Mammary epithelial cell (primary cell): ENCODE data around the genes TMEM39A, COX17, RABL3 and POLQ.

- CAGE, long polyA plus RNA: no peak
- RRBS: no CpG with 5 or more reads among the region's 4 CpGs
These were observed 533.5 kb downstream of the IGSF11 start for GRCh38 chr3:118501034-118501586.

DNA sequence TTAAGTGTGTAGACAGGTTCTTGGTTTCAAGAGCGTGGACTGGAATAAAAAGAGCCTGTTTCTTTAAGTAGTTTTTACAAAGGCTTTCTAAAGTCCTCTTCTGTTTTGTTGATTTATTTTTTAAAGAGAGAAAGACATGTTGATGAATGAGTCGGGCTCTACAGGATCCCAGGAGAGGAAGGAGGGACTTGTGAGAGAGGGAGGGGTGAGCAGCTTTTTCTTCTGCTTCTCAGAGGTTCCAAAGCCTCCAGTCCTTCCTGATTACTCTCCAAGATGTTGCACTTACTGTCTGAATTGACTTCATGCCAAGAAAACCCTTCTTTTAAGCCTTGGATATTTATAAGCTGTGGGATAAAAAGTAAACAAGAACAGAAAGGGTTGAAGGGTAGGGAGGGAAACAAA lies 457.4 kb downstream of the IGSF11 start:
- CAGE, long polyA plus RNA: no peak
- RRBS: no CpG with 5 or more reads among the region's 2 CpGs

DNA sequence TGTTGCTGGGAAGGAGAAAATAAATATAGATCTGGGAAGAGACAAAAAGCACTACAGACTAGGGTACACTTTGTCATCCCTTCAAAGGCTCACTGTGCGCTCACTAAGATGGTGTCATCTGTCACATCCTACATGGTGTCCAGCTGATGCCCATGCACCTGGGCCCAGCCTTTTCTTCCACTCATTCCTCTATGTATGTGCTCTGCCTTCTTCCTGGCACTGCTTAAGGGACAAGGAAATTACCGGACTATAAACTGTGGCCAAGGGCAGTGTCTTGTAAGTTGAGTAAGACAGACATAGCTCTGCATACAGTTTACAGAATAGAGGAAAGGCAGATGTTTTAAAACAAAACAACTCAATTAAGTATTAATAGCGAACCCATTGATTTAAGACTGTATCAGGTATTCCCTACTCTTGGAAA lies 52.9 kb downstream of the ARHGAP31 start:
- CAGE, long polyA plus RNA: no peak
- RRBS: no CpG with 5 or more reads among the region's 3 CpGs

GRCh38 chr3:119430954-119431471 lies 32.4 kb downstream of the TMEM39A start:
- CAGE, long polyA plus RNA: no peak
- RRBS: no CpG with 5 or more reads among the region's 2 CpGs

- CAGE, long polyA plus RNA: no peak
- RRBS: under 1% methylated on average over 9 of the region's 52 CpGs
These were observed at the start of gene TMEM39A for GRCh38 chr3:119463122-119464130. Gene TMEM39A, minus strand, starts transcription at chr3:119463615.

GRCh38 chr3:119500509-119501116 lies 2.3 kb downstream of the TIMMDC1 start:
- CAGE, long polyA plus RNA: no peak
- RRBS: no CpG with 5 or more reads among the region's 4 CpGs

- CAGE, long polyA plus RNA: no peak
- RRBS: no CpG with 5 or more reads among the region's 8 CpGs
These were observed 4.2 kb downstream of the CD80 start for GRCh38 chr3:119555037-119555825.

DNA sequence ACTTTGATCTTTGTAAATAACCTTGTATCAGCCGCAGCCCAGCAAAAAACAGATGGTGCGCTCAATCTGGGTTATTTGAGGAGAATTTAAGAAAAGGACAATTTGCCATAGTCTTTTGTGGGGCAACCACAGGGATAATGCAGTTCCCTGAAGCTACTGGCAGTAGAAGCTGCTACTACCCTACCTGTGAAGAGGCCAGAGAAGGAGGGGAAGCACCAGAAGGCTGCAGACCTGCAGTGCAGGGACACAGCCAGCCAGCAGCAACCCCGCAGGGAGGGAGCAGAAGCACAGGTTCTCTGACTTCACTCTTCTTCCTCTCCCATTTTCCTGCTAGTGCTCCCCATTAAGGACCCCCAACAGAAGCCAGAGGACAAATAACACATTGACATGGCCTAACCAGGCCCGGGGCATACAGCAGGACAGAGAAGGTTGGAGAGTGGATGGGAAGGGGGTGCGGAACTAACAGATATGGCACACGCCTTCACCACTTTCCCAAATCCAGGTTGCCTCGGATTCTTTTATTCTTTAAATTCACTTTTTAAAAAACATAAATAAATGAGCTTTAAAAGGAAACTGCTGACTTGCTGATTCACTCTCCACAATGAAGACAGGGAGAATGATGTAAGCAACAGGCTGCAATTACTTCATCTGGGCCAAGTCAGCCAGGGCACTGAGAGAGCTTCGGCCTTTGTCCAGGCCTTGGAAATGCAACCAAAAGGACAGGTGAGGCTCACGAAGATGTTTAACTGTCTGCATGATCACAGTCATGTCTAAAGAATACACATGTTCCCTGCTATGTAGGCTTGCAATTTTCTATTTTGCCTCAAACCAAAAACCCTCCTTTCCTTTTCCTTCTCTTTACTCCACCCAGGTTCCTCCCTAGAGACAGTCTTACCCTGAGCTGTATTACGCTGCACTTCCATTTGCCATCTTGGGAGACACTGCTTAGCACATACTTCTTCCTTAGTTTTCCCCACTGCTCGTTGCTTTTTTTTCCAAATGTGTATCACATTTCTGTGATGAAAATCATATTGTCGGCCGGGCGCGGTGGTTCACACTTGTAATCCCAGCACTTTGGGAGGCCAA lies 30.0 kb downstream of the POPDC2 start:
- CAGE, long polyA plus RNA: no peak
- RRBS: no CpG with 5 or more reads among the region's 15 CpGs

DNA sequence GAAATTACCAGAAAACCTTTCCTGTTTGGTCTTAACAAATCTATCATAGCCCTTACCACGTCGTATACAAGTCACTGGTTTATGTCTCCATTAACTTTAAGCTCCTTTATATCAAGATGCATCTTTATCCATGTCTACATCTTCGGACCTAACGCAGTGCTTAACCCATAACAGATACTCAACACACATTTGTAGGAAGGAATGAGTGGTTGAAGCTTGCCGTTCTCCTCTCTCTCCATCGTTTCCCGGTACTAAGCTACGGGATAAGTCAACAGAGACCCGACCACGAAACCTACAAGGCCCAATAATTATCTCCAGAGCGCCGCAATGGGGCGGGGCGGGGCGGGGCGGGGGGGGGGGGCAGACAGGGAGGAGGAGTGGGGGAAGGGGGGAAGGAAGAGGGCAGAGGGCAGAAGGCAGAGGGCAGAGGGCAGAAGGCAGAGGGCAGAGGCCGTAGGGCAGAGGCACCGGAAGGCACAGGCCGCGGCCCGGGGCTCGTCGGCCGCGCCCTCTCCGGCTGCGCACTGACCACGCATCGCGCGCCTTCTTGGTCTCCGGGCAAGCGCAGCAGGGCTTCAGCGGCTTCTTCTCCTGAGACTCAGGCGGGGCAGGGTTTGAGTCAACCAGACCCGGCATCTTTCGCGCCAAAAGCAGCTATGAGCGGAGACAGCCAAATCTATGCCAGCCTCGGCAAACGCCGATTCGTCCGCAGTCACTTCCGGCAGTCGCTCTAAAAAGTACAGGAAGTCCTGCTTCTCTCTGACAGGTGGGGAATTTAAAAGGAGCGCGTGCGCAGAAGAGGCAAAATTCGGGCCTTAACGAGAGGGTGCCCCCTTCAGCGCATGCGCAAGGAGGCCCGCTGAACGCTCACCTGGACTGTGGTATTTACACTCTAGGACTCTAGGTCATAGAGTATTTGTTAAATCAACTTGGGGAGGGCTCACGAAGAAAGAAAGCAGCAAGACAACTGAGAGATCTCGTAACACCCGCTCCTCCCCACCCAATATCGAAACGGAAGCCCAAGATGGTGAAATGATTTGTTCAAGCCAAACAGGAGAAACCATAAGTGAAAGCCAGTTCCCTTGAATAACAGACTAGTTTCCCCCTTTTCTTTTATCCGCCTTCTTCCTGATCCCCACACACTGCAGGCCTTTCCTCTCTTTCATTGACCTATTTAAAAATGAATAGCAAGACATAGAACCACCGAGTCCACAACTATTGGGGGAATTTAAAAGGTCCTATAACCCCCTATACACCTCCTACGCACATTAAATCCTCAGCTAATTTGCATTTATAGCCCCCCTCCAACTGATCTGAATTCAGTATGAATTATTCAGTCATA lies at the start of gene COX17:
TSS of gene COX17 (minus strand) at position 732 of the 1,342 bp plus-strand sequence.
- CAGE, long polyA plus RNA: no peak
- RRBS: under 1% methylated on average over 17 of the region's 63 CpGs

DNA sequence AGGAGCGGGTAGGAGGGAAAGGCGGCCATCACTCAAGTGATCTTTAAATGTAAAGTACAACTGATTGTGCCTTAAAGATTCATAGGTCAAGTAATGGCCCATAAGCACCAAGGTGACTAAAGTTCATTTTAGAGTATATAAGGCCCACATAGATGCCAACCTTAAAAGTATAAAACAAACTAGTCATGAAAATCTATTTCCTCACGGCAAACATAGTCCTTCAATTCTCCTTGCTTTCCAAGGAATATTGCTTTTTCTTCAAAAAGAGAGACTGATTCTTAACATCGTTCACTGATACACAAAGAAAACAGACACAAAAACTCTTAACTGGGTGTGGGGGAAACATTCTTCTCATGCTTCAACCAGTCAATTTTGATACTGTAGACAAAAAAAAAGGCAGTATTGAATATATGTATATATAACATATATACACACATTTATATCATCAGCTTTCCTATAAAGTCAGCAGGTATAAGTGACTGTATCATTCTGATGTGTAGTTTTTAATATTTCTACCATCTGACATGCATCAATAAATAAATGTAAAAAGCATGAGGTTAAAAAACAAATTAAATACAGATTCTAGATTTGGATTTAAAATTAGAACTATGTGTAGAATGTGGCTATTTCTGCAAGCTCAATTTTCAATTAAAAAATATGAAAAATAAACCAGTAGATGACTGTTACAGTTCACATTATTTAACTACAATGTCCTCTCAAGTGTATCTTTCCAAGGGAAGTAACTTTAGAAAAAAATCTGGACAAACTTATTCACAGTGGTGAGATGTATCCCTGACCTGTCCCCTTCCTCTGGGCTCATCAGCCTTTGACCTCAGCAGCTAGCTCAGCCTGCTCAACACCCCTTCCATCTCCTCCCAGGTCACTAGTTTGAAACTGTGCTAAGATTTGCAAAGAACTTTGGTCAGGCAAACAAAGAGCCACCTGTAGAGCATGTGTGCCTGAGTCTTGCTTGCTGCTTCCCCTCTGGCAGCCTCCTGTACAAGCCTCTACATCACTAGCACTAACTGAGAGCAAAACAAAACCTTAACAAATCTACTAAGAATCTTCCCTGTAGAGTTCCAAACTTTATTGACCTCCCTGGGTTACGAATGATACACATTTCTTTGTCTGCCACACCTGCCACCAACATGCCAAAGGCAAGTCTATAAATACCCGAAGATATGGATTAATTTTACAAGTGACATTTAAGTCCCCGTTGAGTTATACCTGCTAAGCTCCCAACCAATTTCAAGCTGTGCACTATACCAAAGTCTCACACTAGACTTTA lies 43.6 kb downstream of the NR1I2 start:
- CAGE, long polyA plus RNA: no peak
- RRBS: no CpG with 5 or more reads among the region's 7 CpGs

GRCh38 chr3:120449504-120450218 lies 1.1 kb downstream of the FSTL1 start:
- CAGE, long polyA plus RNA: no peak
- RRBS: no CpG with 5 or more reads among the region's 12 CpGs

- CAGE, long polyA plus RNA: no peak
- RRBS: no CpG with 5 or more reads among the region's 19 CpGs
These were observed 37.4 kb upstream of the NDUFB4 start for GRCh38 chr3:120558644-120559158.

DNA sequence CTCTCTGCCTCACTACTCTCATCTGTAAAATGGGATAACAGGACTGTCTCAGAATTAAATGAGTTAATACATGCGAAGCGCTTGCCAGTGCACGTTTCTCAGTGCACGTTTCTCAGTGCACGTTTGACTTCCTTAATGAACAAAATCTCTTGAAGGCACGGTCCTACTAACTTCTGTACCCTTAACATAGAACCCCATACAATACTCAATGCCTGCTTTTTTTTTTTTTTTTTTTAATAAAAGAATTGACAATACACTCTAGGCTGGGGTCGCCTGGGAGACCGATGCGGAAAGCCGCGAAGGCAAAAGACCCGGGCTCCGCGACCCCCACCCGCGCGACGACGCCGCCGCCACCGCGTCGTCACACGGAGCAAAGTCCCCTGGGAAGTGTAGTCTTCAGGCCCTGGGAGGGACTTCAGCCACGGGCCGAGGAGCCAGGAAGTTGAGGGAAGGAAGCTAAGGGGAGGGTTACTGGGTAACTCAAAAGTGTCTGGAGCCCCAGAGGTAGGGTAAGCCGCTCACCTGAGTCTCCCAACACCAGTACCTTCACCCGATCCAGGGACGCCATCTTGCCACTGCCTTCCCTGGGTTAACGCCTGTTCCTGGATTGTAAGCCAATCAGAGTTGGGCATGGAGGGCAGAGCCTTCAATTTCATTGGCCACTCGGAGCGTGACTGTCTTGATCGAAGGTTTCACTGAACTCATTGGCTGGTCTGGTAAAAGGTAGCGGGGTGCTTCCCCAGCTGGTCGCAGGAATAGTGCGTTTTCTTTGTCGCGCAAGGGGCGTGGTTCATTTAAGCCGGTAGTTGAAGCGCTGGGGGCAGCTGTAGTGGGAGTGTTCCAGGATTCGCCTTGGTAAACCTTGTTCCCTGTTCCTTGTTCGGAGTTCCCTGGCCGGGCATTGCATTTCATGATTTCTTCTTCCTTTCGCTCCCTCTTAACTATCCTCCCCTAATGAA lies at the start of gene RABL3:
TSS of gene RABL3 (minus strand) at position 577 of the 959 bp plus-strand sequence.
- CAGE, long polyA plus RNA: no peak
- RRBS: 2% methylated on average over 4 of the region's 46 CpGs

GRCh38 chr3:121545130-121546403 lies at the start of gene POLQ:
Gene POLQ, minus strand, starts transcription at chr3:121545988.
- CAGE, long polyA plus RNA: no peak
- RRBS: 2% methylated on average over 11 of the region's 59 CpGs

GRCh38 chr3:121998776-121999380 lies 23.2 kb downstream of the ILDR1 start:
- CAGE, long polyA plus RNA: no peak
- RRBS: no CpG with 5 or more reads among the region's 4 CpGs

DNA sequence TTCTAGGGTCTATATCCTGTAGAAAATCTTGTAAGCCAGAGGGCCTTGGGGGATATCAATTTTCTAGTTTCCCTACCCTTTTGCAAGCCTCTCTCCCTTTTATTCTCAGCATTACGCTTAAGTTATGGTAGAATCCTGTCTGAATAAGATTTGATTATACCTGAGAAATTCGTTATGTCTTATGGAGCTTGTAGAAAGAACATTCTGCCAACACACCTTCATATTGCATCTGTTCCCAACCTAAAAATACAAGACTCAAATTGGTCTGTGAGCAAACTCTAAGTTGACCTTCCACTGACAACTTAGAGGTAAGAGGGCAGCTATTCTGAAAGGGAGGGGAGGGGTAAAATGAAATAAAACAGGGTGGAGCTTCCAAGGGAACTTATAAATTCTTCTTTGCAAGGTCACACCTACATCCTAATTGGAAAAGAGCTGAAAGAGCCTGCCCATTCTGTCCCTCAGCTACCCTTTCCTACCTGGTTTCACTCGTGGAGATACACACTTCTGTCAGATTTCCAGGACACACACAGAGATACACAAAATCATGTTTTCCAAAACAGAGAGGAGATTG lies 1.1 kb downstream of the ILDR1 start:
- CAGE, long polyA plus RNA: no peak
- RRBS: no CpG with 5 or more reads among the region's 3 CpGs

- CAGE, long polyA plus RNA: no peak
- RRBS: no CpG with 5 or more reads among the region's 7 CpGs
These were observed 22.3 kb downstream of the CD86 start for GRCh38 chr3:122077347-122077973.

- CAGE, long polyA plus RNA: no peak
- RRBS: no CpG with 5 or more reads among the region's 7 CpGs
These were observed 17.4 kb downstream of the MIX23 start for GRCh38 chr3:122365492-122366127.

DNA sequence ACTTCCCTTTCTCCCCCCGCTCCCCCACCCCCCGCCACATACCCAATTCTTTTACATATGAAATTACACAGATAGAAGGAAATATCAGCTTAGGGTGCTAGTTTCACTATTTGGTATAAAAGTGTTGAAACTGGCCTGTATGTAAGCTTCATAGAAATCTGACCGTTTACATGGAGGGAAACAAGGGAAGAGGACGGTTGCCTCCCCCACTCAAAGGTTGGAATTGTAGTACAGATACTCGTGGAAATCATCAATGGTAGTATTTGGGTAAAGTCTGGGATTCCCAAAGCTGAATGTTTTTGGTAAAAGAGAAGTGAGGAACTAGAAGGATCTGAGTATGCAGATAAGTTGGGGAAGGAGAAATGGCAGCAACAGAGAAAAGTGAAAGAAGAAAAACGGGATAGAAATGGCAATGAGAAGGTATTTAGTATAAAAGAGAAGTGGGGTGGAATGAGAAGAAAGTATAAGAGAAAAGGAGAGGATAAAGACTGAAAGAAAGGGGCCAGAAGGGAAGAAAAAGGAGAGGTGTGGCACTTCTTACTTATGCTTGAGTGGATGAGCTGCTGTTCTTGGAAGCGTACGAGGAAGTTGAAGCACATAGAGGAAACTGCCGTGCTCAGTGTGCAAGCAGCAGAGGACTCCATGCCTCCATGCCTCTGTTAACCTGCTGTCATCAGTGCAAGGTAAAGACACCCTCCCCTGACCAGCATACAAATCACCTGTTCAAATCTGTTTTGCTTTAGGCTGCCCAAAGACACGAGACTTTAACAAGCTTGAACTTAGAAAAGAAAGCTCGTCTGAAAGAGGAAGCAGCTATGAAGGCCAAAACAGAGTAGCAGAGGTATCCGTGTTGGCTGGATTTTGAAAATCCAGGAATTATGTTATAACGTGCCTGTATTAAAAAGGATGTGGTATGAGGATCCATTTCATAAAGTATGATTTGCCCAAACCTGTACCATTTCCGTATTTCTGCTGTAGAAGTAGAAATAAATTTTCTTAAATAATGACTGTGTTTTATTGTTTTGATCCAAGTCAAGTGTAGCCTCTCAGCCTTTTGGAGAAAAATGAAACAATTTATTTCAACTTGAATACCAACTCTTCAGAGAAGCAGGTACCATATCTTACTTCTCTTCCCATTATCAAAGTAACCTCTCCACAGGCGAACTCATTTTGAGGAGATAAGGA lies 6.5 kb downstream of the WDR5B start:
- CAGE, long polyA plus RNA: no peak
- RRBS: no CpG with 5 or more reads among the region's 15 CpGs

- CAGE, long polyA plus RNA: no peak
- RRBS: no CpG with 5 or more reads among the region's 19 CpGs
These were observed 1.4 kb upstream of the WDR5B start for GRCh38 chr3:122417065-122417937.